Mucosa of descending colon (tissue), 1 donor: ENCODE results near the genes PCGF2 and TCAP.

- PRO-cap: no peak
Observed at GRCh38 chr17:38572573-38573408, 33.0 kb downstream of the SRCIN1 start.

DNA sequence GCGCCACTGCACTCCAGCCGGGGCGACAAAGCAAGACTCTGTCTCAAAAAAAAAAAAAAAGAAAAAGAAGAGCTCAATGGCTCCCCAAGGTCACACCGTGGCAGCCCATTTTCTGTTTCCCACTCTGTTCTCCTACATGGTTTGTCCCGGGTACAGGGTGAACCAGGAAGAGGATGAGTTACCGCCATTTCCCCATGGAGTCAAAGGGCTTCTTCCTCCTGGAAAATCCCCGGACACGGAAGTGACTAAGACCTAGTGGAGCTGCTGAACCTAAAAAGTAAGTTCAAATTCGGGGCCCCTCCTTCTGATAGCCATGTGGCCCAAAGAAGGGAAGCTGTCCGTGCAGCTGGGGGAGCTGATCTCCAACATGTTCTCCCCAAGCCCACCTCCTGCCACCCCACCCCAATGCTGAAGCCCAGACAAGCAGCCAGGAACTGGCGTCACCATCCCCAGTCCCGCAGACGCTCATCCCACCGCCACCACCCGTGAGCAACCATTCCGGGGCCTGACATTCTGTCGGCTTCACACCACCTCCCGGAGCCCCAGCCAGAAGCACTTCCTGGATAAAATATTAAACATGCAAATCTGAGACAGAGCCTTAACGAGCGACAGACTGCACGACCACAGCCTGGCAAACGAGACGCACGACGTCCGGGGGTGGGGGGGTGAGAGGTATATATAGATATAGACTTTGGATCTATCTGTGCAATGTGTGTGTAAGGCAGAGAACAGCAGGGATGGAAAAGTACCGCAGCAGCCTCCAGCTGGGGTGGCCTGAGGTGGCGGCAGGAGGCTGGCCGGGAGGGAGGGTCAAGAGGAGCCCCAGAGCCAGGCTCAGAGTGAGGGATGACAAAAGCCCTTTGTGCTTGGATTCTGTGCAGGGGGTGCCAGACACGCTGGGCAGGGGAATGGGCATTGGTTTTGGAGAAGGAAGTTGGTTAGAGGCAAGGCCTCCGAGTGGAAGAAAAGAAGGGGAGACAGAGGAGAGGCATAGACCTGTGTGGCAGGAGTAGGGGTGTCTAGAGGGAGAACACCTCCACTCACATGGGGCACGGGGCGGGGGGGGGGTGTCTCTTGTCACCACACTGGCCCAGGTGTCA, 17.5 kb downstream of the EPOP start:
- PRO-cap: no peak

- PRO-cap: no peak
Observed at GRCh38 chr17:38693448-38694486, 11.3 kb upstream of the MLLT6 start.

- PRO-cap: no peak
Observed at GRCh38 chr17:38712071-38712927, 7.2 kb downstream of the MLLT6 start.

DNA sequence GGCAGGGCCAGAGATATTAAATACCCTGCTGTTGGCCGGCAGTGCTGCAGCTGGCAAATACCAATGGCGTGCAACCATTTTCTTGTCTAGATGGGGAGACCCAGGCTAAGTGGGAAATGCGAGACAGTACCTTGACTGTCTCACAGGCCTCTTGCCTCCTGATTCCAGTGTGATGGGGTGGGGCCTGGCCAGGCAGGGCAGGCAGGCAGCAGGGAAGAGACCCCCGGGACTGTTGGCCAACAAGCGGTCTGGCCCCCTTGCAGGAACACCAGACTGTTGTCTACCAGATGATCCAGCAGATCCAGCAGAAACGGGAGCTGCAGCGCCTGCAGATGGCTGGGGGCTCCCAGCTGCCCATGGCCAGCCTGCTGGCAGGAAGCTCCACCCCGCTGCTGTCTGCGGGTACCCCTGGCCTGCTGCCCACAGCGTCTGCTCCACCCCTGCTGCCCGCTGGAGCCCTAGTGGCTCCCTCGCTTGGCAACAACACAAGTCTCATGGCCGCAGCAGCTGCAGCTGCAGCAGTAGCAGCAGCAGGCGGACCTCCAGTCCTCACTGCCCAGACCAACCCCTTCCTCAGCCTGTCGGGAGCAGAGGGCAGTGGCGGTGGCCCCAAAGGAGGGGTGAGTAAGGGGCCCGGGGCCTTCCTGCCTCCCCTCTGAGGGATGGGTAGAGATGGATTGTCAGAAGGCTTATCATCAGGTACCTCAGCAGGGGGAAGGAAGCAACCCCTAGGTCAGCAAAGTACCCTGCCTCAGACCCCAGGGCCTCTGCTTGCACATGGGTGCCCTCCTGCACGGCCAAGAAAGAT, 5.6 kb upstream of the CISD3 start:
- PRO-cap: no peak

- PRO-cap: bidirectional peak, plus-strand start at chr17:38748492, minus-strand start at chr17:38748458
Observed at GRCh38 chr17:38747732-38748722, at the start of gene PCGF2. TSS of gene PCGF2 (minus strand) at chr17:38748336.

DNA sequence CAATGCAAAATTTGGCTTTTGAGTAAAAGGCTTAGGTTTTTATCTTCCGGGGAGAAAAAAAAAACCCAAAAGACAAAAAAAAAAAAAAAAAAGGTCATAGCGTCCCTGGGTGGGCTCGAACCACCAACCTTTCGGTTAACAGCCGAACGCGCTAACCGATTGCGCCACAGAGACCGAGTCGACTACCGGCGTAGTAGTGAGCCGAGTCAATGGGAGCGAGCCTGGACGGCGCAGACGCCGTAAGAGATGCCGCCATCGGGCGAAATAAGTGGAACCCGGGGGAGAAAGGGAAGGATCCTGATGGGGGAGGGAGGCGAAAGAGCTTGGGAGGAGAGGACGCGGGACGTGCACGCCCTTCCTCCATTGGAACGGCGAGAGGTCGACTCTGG, 866 bp upstream of the PSMB3 start:
- PRO-cap: bidirectional peak, plus-strand start at position 164 of the sequence, minus-strand start outside the sequence; bidirectional peak, plus-strand start at position 231 of the sequence, minus-strand start at position 180 of the sequence

DNA sequence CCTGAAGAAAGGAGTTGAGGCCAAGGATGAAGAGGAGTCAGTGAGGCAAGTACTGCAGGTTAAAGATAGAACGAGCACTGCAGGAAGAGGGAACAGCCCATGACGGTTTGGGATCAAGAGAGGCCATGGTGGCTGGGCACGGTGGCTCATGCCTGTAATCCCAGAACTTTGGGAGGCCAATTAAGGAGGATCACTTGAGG, 19.0 kb downstream of the PSMB3 start:
- PRO-cap: no peak

DNA sequence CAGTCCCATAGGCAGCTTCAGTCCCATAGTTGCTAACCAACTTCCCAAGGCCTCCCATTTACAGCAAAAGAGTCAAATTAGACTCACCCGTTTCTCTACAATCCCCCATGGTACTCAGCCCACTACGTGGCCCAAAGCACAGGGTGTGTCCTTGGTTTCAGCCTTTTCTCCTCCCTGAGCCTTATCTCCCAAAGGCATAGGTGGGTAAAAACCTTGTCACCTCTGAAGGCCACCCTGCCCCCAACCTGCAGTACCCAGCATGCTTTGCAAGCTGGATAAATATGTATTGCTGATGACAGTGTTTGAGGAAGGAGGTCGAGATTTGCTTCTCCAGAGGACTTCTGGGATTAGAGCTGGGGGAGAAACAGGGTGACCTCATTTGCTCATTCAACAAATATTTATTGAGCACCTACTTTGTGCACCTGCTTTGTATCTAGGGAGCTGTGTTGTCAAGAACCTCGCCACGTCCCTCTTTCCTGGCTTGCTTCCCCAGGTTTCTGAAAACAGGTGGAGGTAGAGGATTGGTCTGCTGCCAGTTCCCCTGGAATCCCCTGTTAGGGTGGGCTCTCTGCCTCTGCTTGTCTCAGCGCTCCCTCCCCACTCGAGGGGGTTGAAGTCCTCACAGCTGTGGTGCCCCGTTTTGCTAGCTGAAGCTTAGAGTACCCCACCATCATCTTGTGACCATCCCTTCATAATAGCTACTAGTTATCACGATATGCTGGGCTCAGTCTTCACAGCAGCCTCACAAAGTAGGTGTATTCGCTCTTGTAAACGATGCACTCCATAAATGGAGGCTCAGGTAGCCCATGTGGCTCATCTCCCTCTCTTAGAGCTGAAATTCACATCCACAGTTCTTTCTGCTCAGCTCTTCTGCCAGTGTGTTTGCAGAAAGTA, 3.0 kb downstream of the LASP1 start:
- PRO-cap: no peak

DNA sequence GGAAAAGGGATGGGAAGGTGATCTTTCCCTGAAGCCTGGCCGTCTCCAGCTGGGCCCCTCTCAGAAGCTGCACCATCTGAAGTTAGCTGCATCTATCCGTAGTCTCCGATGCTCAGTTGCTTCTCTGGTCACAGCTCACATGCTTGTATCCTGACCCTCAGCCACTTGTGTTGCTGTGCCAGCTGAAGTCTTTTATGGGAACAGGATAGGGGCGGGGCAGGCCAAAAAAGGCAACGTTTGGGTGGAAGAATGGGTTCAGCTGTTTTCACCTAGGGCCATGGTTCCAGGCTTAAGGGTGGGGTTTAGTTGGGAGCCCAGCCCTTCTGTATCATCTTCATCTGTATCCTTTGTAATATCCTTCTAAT, 49.0 kb upstream of the FBXO47 start:
- PRO-cap: no peak

GRCh38 chr17:39334956-39335425, 66.4 kb downstream of the FBXL20 start:
- PRO-cap: no peak

GRCh38 chr17:39405332-39406321, 4.2 kb upstream of the FBXL20 start:
- PRO-cap: unidirectional peak, minus-strand start at chr17:39406065

DNA sequence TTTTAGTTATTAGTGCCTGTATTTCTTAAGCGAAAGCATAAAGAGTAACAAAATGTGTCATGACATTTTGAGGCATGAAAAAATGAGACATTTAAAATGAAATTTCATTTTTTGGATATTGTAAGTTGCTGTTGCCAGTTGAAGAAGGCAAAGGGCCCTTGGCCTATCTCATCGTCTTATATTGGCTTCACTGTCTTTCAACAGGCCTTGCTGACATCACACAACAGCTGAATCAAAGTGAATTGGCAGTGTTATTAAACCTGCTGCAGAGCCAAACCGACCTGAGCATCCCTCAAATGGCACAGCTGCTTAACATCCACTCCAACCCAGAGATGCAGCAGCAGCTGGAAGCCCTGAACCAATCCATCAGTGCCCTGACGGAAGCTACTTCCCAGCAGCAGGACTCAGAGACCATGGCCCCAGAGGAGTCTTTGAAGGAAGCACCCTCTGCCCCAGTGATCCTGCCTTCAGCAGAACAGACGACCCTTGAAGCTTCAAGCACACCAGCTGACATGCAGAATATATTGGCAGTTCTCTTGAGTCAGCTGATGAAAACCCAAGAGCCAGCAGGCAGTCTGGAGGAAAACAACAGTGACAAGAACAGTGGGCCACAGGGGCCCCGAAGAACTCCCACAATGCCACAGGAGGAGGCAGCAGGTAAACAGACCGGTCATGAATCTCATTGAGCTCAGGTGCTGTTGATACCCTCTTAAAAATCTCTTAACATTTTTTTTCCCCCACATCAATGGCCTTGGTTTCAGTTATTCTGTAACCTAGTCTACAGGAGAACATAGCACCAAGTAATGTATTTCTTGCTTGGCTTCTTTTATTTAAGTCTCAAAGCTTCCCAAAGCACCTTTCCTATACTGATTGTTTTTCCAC, 64.6 kb downstream of the CDK12 start:
- PRO-cap: no peak

DNA sequence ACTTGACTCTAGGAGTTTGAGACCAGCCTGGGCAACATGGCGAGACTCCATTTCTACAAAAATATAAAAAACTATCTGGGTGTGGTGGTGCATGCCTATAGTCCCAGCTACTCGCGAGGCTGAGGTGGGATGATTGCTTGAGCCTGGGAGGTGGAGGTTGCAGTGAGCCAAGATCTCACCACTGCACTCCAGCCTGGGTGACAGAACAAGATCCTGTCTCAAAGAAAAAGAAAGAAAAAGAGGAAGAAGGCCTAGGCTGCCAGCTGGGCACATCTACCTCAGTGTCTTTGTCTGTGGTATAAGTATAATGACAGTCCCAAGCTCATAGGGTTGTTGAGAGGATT, 13.8 kb downstream of the NEUROD2 start:
- PRO-cap: no peak

DNA sequence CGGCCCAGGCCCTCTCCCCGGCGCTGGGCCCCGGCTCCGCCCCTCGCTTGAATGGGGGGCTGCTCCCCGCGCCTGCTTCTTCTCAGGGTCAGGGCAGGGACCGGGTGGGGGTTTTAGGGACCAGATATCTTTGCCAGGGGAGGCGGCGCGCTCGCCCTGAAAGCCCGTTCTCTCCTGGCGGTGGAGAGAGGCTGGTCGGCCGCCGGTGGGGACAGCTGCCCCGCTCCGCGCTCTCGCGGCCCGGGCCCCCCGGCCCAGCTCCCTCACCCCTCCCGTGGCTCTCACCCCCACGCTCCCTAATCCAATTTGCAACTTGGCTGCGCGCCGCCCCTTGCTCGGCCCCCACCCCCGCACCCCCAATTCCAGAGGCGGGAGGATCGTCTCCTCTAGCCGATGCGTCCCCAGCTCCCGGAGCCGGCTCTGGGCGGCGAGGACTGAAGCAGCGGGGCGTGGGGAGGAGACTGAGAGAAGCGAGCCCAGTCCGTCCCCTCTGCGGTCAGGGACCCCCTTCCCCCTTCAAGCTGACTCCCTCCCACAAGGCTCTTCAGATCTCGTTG, 838 bp downstream of the NEUROD2 start:
- PRO-cap: no peak

- PRO-cap: unidirectional peak, minus-strand start at chr17:39618566
Observed at GRCh38 chr17:39618471-39619184, 8.1 kb upstream of the PPP1R1B start.

- PRO-cap: no peak
Observed at GRCh38 chr17:39660647-39660881, 4.6 kb upstream of the TCAP start.

DNA sequence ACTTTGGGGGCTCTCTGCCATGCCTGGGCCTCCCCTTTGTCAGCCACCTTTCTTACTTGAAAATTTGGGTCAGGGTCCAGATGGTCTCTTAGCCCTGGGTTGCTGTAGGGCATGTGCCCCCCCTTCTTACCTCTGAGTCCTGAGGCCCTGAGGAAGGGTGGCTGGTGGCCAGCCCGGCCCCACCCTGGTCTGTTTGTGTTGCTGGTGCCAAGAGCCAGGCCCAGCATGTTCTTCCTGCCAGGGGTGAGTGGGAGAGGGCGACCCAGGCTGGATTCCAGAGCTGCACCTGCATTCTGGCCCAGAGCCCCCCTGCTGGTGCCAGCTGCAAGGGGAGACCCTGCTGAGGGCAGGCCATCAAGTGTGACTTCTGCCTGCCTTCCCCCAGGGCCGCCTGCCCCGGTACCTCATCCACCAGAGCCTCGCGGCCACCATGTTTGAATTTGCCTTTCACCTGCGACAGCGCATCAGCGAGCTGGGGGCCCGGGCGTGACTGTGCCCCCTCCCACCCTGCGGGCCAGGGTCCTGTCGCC, 2.7 kb upstream of the TCAP start:
- PRO-cap: no peak

DNA sequence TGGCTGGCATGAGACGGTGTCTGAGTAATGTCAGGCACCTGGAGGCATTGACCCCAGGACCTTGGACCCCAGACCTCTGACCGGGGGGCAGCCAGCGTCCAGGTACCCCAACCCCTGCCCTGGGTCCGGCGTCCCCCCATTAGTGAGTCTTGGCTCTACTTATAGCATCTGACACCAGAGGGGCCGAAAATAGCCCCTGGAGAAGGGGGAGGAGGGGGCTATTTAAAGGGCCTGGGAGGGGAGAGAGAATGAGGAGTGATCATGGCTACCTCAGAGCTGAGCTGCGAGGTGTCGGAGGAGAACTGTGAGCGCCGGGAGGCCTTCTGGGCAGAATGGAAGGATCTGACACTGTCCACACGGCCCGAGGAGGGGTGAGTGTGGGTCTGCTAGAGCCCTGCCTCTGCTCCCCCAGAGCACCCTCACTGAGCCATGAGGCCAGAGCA, at the start of gene TCAP:
TSS of gene TCAP (plus strand) at position 251 of the 443 bp plus-strand sequence.
- PRO-cap: no peak

DNA sequence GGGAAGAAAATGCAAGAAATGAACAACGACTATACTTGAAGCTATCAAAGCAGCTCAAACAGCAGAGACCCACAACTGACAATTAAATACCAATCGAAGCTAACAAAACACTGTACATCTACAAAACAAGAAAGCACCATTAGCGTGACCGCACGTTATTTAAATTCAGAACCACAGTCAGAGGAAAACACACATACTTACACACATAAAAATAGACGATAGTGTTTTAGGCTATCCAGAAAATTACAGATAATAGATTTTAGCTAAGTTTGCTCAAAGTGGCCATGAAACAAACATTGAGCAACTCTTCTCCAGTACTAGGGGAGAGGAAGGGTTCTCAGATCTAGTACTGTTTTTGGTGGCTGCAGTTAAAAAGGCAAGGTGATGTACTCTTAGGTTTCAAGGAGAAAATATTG, 55.2 kb downstream of the GRB7 start:
- PRO-cap: bidirectional peak, plus-strand start at position 168 of the sequence, minus-strand start at position 84 of the sequence